Measurements from ENCODE around the gene PDE4D.

- PRO-cap, 2 experiments = no peak in any of the 2 experiments
These were observed 103.2 kb upstream of the IL6ST start for GRCh38 chr5:56097947-56098284.

DNA sequence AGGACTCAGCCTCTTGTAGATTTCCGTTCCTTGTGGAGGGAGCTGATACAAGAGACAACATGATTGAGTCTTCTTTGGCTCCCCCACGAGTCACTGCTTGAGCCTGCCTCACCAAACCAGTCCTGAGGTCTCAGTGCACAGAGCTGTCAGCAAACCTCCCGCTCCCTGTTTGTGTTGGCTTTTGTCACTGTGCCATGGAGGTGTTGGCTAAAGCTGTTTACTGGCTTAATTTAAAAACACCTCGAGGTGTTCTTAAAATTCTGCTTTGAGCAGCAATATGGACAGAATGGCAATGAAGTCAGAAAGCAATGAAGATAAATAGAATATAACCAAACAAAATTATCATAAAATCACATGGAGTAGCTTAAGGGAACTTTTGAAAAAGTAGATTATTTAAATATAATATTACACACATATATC, 234.1 kb upstream of the ANKRD55 start:
- PRO-cap, 2 experiments = no peak in any of the 2 experiments

DNA sequence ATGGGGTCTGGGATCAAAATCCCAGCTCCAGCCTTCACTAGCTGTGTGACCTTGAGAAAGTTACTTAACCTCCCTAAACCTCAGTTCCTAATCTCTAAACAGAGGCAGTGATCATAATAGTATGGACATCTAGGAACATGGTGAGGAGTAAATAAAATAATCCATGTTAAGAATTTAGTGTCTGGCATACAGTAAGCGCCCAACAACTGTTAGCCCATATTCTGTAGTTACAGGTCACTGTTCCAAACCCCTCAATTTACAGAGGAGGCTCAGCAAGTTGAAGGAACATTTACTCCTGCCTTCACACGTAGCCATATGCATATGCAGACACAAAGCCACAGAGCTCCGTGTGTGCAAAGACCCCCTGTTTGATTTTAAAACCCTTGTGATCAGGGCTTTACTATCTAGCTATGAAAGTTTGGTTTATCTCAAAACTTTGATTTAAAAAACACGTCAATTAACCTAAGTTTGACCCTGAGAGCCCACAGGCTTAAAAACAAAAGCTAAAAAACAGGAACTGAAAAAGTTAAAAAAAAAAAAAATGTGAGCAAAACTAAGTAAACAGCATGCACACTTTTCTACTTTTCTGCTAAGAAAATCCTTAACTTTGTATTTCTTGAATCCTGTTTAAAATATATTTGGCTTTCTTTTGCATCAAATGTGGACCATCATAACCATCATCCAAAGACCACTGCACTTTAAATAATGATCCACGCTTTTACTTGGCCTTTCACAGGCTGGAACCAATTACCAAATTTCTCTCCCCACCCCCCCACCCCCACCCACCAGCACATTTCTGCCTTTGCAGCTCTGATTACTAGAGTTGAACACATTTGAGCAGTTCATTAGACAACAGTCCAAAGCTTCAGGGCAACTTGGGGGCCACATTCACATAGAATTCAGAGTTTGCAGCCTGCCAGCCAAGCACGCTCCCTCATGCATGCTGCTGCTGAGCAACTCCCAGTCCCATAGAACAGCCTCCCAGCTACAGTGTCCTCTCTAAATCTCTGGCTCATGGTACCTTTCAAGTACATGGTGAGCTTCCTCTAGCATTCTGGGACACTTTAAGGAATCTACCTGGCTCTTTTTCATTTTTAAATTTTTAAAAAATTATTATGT, 128.9 kb upstream of the MAP3K1 start:
- PRO-cap, 2 experiments = no peak in any of the 2 experiments

- PRO-cap, 2 experiments = no peak in any of the 2 experiments
These were observed 3.8 kb downstream of the MAP3K1 start for GRCh38 chr5:56818927-56819725.

DNA sequence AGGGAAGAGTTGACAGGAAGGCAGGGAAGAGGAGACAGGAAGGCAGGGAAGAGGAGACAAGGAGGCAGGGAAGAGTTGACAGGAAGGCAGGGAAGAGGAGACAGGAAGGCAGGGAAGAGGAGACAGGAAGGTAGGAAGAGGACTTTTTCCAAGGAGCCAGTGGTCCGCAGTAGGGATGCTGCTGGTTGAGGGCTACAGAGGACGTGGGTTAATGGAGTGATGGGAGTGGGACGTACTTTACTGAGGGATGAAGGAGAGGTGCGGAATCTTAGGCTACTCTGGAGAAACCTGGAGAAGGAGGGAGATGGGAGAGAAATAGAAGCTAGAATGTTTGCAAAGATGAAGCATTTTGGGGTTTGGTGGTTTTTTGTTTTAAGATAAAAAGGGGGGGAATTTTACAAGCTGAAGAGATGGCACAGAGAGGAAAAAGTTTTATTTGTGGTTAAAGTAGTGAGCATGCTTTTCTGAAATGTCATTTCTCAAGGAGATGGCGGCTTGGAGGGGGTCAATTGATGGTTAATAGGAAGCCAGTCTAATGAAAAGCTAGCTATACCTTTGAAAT, 20.1 kb downstream of the MAP3K1 start:
- PRO-cap, 2 experiments = no peak in any of the 2 experiments

GRCh38 chr5:56917299-56917881, 8.0 kb downstream of the SETD9 start:
- PRO-cap, 2 experiments = no peak in any of the 2 experiments

DNA sequence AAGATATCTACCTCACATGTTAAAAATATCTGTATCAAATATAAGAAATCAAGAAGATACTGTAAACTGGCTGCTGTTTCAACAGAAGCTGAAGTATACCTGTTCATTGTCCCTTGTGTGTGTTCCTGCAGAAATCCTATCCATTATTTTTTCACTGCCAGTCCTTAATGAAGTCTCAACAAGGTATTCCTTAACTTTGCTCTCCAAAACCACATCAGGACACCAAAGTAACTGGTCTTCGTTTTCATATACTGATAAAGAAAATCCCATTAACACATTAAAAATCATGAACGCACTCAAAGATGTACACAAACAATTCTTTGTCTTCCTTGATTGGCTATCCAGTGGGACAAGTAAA, 18.8 kb downstream of the MIER3 start:
- PRO-cap, 2 experiments = no peak in any of the 2 experiments

- PRO-cap, 2 experiments = no peak in any of the 2 experiments
These were observed 1.3 kb downstream of the GPBP1 start for GRCh38 chr5:57175151-57175480.

GRCh38 chr5:57841514-57842539, 359.2 kb upstream of the ACTBL2 start:
- PRO-cap, 2 experiments = no peak in any of the 2 experiments

GRCh38 chr5:59086255-59086793, 503.4 kb downstream of the RAB3C start:
- PRO-cap, 2 experiments = no peak in any of the 2 experiments

GRCh38 chr5:59141864-59142229, 559.0 kb downstream of the RAB3C start:
- PRO-cap, 2 experiments = no peak in any of the 2 experiments

GRCh38 chr5:59145404-59145922, 562.6 kb downstream of the RAB3C start:
- PRO-cap, 2 experiments = no peak in any of the 2 experiments

- PRO-cap, 2 experiments = no peak in any of the 2 experiments
These were observed 606.6 kb downstream of the RAB3C start for GRCh38 chr5:59189220-59190217.

- PRO-cap, 2 experiments = no peak in any of the 2 experiments
These were observed 572.2 kb downstream of the PDE4D start for GRCh38 chr5:59321141-59321946.

GRCh38 chr5:59583613-59584058, 309.9 kb downstream of the PDE4D start:
- PRO-cap, 2 experiments = no peak in any of the 2 experiments

GRCh38 chr5:59591104-59591660, 302.3 kb downstream of the PDE4D start:
- PRO-cap, 2 experiments = no peak in any of the 2 experiments

DNA sequence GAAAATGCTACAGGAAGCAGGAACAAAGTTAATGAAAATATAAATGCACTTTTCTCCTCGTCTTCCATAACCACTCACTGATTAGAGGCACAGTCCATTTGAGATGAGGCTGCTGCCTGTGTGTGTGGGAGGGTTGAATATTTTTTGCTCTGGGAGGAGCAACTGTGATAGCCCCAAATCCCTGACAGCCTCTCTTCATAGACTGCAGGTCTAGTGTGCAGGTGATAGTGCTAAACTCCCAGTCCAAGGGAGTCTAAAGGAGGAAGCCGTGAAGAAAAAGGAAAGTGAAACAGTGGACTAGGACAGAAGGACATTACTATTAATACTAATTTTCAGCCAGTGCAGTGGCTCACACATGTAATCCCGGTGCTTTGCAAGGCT, 295.1 kb downstream of the PDE4D start:
- PRO-cap, 2 experiments = no peak in any of the 2 experiments

GRCh38 chr5:59640350-59640907, 253.1 kb downstream of the PDE4D start:
- PRO-cap, 2 experiments = no peak in any of the 2 experiments

GRCh38 chr5:59747587-59748311, 145.8 kb downstream of the PDE4D start:
- PRO-cap, 2 experiments = no peak in any of the 2 experiments

GRCh38 chr5:59893637-59894511, at the start of gene PDE4D:
Gene PDE4D (minus strand): TSS chr5:59893726.
- PRO-cap, 2 experiments = no peak in any of the 2 experiments